SK-N-DZ (cell line): ENCODE results near the genes INTS6, ATP7B, PCDH8, PRR20A and PRR20B.

DNA sequence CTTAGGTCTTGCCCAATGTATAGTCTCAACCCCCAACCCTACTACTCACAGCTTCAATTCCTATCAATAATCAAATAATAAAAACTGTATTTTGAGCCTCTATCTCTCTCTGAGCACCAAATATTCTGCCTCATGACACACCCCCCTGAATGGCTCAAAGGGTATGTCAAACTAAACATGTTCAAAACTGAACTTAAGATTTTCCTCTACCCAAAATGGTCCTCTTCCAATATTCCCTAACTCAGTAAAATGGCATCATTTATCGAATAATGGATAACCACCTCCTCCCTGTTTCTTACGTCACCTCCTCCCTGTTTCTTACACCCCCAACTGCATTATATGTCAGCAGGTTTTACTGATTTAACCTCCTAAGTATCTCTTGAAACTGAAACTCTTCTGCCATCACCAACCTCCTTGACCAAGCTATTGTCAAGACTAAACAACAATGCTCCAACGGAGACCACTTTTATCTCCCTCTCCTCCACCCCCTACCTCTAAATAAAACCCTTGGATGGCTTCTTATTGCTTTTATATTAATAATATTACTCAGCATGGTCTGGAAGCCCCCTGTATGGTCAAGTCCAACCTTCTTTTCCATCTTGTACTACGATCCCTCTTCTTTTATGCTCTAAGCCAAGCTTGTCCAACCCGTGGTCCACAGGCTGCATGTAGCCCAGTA lies 46.5 kb downstream of the INTS6 start:
RAMPAGE:
- cytosol, long total RNA = no peak
- nucleus, long total RNA = no peak

GRCh38 chr13:51451415-51451865 lies 1.4 kb downstream of the INTS6 start:
RAMPAGE:
- cytosol, long total RNA = no peak
- nucleus, long total RNA = no peak

GRCh38 chr13:51451866-51451981 lies 1.1 kb downstream of the INTS6 start:
RAMPAGE:
- cytosol, long total RNA = no peak
- nucleus, long total RNA = no peak

RAMPAGE:
- cytosol, long total RNA = no peak
- nucleus, long total RNA = no peak
These were observed 836 bp downstream of the INTS6 start for GRCh38 chr13:51451982-51452417.

DNA sequence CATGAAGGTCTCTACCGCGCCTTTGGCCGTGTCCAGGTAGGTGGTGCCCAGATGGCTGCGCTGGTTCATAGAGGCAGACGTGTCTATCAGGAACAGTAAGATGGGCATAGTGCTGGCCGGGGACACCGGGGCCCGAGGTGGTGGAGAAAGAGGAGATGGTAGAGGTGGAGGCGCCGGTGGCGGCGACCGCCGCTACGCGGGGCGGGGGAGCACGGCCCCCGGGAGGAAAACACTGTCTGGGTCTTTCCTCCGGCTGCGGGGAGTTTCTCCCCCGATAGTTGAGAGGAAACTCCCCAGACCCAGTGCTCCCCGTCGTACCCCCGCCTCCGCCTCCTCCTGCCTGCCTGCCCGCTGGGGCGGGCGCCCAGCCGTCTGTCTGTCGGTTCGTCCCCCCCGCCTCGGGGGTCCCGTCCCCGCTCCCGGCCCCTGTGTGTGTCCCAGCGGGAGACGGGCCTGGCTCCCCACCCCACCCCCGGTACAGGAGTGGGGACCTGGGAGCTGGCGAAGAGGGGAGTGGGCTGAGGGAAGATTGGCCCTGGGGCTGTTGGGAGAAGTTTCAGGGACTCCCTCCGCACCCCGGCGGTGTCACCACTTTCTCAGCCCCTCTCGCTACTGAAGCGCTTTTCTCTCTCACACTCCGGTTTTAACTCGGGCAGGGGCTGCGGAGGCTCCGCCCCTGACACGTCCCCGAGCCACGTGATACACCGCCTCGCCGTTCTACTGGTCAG lies at the start of gene INTS6:
TSS of gene INTS6 (minus strand) at position 619 of the 728 bp plus-strand sequence.
RAMPAGE:
- cytosol, long total RNA = start-site peak on the minus strand centred at position 596 of the sequence, 57 bp wide, 50 and 52 reads in 2 replicates
- nucleus, long total RNA = start-site peak on the minus strand centred at position 624 of the sequence, 53 bp wide, 197 and 28 reads in 2 replicates

DNA sequence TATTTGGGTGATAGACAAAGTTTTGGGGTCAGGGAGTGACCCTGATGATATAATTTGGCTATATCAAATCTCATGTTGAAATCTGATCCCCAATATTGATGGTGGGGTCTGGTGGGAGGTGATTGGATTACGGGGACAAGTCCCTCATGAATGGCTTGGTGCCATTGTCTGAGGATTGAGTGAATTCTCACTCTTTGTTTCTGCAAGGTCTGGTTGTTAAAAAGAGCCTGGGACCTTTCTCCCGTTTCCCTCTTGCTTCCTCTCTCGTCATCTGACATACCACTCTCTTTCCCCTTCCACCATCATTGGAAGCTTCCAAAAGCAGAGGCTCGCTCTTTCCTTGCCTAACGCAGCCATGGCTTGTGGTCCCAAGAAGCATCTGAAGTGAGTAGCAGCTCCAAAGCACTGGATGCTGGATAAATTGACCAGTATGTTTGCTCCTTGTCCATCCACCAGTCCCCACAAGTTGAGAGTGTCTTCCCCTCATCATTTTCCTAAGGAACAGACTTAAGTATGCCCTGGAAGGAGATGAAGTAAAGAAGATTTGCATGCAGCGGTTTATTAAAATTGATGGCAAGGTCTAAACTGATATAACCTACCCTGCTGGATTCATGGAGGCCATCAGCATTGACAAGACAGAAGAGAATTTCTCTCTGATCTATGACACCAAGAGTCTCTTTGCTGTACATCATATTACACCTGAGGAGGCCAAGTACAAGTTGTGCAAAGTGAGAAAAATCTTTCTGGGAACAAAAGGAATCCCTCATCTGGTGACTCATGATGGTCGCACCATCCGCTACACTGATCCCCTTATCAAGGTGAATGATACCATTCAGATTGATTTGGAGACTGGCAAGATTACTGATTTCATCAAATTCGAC lies 7.6 kb upstream of the INTS6 start:
RAMPAGE:
- cytosol, long total RNA = no peak
- nucleus, long total RNA = no peak

RAMPAGE:
- cytosol, long total RNA = no peak
- nucleus, long total RNA = no peak
These were observed 43.4 kb downstream of the DHRS12 start for GRCh38 chr13:51760353-51761144.

DNA sequence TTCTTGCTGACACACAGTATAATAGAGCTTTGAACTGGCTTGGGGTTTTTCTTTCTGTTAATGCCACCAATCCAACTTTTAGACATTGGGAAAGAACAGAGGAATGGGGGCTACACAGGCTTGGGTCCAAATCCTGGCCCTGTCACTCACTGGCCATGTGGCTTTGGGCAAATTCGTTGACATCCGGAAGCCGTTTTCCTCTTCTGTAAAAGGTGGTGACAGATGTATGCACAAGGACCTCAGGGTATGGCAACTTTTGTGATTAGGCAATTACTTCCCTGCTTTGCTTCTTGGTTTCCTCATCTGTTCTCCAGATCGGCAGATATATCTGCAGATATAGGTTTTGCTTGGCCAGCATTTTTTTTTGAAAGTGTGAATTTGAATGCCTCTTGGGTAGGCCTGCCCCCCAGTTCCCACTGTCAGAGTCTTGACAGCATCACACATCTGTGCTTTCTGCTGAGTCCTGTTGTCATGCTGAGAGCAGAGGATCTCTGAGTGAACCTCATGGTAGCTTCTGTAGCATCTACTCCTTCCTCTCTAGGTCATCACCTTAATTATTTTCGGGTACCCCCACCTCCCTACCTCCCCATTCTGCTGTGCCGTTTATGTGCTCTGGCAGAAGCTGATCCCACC lies 17.7 kb downstream of the TMEM272 start:
RAMPAGE:
- cytosol, long total RNA = no peak
- nucleus, long total RNA = no peak

GRCh38 chr13:51955030-51955603 lies 56.1 kb downstream of the ATP7B start:
RAMPAGE:
- cytosol, long total RNA = no peak
- nucleus, long total RNA = no peak

GRCh38 chr13:51995873-51996555 lies 15.2 kb downstream of the ATP7B start:
RAMPAGE:
- cytosol, long total RNA = no peak
- nucleus, long total RNA = no peak

RAMPAGE:
- cytosol, long total RNA = no peak
- nucleus, long total RNA = no peak
These were observed at the start of gene ATP7B for GRCh38 chr13:52010940-52012283. TSS of gene ATP7B (minus strand) at chr13:52011450.

DNA sequence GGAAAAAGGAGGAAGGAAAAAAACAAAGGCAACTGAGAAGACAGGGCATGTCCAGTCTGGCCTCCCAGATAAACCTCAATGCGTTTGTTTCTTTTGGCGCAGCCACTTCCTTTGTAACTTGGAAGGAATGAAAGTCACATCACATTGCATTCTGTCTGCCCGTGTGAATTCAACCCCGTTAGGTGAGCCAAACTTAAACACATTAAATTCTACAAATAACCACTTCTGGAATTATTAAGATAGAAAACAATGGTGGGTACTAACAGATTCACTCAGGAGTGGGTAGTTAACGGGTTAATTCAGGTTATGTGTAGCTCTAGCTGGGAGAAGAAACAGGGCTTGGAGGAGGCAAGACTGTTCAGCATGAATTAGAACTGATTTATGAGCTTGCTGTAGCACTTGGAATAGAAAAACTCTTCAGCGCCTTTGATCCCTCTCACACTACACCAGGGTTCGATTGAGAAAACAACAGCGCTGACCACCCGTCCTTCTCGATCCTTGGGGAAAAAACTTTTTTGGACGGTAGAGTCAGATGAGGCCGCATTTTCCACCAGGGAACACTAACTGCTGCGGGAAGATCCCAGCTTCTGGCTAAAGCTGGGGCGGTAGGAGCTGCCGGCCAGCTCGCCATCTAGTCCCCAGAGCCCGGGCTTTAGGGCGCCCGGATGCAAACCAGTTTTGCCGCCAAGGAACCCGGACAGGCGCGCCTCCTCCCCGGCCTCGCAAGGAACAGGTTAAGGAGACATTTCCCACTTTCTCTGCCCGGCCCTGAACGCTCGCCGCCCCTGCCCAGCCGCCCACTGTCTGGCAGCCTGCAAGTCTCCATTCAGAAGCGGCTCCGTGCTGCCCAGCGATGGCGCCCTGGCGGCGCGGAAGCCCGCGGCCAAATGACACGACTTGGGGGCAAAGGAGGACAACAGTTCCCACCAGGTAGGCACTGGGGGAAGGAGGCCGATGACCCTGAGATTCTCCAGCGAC lies 42.7 kb upstream of the HNRNPA1L2 start:
RAMPAGE:
- cytosol, long total RNA = no peak
- nucleus, long total RNA = start-site peak on the plus strand centred at position 427 of the sequence, 68 bp wide, 151 and 78 reads in 2 replicates

DNA sequence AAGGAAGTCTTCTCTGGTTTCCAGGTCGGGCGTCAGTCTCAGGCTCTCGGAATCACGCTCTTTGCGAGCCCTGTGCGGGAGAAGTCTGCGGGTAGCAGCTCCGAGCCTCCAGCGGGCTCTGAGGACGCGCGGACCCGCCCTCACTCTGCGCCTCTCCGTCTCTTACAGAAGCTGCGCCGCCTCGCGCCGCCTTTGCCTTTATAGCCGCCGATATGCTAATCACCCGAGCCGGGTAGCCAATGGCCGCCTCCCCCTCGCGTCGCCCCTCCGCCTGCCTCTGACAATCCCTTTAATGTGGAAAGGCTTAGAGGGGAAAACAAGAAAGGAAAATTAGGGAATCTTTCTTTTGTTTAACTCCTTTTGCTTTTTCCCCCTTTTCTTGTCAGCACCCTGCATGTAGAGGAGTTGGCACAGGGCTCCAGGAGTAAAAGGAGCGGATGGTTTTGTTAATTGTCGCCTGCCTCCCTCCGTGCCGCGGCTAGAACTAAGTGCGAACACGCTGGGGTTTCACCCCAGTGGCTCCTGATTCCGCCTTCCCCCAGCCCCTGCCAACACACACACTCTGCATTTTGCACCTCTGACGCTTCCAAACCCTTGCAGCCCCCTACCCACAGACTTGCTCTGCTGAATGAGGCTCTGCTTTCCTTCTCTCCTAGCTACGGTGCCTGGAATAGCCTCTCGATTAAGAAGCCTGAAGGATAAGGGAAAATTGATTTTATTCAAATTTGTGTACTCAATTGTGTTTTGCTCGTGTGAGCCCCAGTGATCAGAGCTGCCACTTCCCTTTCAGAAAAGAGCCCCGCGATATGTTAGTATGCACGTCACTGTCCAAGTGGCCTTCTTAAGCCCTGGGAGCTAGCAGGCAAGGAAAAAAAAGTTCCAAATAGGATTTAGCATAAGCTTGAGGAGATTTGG lies at the start of gene PCDH8:
TSS of gene PCDH8 (minus strand) at position 173 of the 915 bp plus-strand sequence.
RAMPAGE:
- cytosol, long total RNA = no peak
- nucleus, long total RNA = no peak

GRCh38 chr13:52921018-52921612 lies 72.7 kb upstream of the PCDH8 start:
RAMPAGE:
- cytosol, long total RNA = no peak
- nucleus, long total RNA = no peak

DNA sequence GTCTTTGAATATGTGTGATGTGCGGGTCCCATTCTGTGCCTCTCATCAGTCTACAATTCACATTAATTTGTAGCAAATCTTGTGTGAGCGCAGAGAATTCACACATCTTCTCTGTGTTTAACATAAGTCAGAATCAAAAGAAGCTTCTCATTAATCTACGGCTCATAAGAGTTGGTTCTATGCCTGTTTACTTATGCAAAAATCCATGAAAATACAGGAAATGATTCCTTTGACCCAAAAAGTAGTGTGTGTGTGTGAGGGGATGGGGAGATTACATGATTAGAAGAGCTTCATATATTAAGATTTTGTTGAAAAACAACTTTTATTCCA lies 1094.4 kb downstream of the OLFM4 start:
RAMPAGE:
- cytosol, long total RNA = no peak
- nucleus, long total RNA = no peak

RAMPAGE:
- cytosol, long total RNA = no peak
- nucleus, long total RNA = no peak
These were observed at the start of gene PRR20A for GRCh38 chr13:57140634-57141135. TSS of gene PRR20A (plus strand) at chr13:57140918.

DNA sequence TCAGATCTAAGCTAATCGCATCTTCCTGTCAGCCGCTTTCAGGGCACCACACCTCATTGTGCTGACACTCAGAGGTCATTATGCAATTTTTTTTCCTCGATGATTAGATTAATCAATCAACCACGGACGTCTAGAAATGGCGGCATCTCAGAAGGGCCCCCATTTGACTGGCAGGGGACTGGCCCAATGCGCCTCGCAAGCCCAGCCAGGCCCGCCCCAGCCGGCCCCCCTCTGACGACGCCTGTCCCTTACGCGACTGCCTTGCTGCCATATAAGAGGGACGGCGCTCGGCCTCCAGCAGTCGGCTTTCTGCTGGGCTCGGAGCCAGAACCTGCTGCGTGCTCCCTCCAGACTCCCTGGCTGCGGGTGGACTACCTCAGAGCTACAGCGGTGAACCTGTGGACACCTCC lies at the start of gene PRR20B:
TSS of gene PRR20B (plus strand) at position 270 of the 410 bp plus-strand sequence.
RAMPAGE:
- cytosol, long total RNA = no peak
- nucleus, long total RNA = no peak

DNA sequence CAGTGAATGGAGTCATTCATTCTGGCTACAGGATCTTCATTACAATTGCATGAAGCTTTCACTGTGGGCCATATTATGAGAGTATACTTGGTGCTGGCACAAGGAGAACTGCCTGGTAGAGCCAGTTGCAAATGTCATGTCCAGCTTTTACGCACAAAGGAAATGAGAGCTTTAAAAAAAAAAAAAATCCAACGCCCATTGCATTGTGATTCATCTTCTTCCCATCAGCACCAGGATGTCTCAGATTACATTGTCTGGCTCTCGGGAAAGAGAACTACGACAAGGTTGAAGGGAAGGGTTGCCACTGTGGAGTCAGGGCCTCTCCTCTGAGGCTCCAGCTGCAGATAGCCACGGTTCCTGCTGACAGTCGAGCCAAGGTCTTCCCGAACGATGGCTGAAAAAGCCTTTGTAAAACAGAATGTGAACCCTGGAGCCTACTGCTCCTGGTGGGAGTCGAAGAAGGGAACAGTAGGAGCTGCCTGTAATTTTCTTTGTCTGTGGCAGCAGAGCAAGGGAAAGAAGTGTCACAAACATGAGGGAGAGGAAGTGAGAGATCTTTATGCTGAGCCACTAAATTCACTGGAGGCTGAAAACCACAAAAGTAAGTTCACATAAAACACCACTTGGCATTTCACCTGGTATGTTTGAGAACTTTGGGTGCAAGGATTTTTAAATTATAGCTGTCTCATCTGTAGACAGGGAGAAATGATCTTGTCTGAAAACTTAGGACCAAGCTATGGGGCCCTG lies 704.7 kb downstream of the DIAPH3 start:
RAMPAGE:
- cytosol, long total RNA = no peak
- nucleus, long total RNA = start-site peak on the plus strand centred at position 273 of the sequence, 32 bp wide, 16 and 13 reads in 2 replicates

GRCh38 chr13:59664576-59665356 lies 499.0 kb downstream of the DIAPH3 start:
RAMPAGE:
- cytosol, long total RNA = no peak
- nucleus, long total RNA = no peak

DNA sequence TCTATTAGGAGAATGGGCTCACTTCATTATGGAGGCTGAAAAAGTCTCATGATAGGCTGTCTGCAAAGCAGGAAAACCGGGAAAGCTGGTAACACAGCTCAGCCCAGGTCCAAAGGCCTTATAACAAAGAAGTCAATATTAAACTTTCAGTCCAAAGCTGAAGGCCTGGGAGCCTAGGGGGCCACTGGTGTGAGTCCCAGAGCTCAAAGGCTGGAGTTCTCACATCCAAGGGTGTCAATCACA lies 249.0 kb upstream of the PCDH20 start:
RAMPAGE:
- cytosol, long total RNA = no peak
- nucleus, long total RNA = no peak